SJCRH30 (cell line): ENCODE measurements around the gene SLIT3.

- RAMPAGE, long total RNA: no peak
Observed at GRCh38 chr5:162883371-162883691, 554.1 kb upstream of the CCNG1 start.

DNA sequence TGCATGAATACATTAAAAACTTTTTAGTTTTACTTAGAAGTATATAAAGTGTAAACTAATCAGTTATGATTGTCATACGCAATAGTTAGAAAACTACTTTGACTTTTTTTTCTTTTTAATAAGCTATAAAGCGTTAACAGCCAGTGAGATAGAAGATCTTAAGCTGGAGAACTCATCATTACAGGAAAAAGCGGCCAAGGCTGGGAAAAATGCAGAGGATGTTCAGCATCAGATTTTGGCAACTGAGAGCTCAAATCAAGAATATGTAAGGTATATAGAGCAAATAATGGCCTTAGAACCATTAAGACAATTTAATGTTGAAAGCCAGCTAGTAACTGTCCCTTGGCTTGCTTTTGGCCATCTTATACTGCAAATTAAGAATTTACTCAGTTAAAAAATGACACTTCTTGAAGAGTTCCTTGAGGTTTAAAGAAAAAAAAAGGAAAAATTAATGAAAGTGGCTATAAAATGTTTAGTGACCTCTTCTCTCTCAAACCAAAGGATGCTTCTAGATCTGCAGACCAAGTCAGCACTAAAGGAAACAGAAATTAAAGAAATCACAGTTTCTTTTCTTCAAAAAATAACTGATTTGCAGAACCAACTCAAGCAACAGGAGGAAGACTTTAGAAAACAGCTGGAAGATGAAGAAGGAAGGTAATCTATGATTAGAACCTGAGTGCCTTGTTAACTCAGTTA is 22.2 kb downstream of the HMMR start:
- RAMPAGE, long total RNA: no peak

DNA sequence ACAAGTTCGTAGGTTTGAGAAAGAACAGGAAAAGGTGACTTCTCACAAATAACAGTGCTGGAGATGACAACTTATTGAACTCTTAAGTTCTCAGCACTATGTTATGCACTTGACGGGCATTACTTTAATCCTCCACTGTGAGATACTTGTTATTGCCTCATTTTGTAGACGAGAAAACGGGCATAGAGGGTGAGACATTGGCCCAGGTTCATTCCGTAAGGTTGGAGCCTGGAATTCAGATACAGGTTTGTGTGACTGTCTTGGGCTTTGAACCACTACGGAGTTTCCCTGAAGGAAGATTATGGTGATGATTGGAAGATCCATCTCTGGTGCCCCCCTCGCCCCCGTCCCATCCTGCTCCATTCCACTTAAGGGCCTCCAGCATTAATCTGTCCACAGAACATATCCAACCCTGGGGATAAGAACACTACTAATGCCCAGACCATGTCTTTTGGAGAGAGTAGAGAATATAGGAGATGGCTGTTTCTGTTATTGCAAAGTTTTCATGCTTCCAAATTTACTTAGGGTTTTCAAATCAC is 756 bp downstream of the MAT2B start:
- RAMPAGE, long total RNA: no peak

DNA sequence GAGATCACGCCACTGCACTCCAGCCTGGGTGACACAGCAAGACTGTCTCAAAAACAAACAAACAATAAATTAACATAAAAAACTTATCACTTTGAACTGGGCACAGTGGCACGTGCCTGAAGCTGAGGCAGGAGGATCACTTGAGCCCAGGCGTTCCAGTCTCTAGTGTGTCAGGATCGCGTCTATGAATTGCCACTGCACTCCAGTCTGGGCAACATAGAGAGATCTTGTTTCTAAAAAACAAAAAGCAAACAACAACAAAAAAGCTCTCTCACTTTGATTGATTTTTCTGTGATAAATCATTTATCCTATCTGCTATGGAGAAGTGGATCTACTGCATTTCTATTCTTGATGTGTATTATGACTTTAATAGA is 236.3 kb downstream of the MAT2B start:
- RAMPAGE, long total RNA: no peak

DNA sequence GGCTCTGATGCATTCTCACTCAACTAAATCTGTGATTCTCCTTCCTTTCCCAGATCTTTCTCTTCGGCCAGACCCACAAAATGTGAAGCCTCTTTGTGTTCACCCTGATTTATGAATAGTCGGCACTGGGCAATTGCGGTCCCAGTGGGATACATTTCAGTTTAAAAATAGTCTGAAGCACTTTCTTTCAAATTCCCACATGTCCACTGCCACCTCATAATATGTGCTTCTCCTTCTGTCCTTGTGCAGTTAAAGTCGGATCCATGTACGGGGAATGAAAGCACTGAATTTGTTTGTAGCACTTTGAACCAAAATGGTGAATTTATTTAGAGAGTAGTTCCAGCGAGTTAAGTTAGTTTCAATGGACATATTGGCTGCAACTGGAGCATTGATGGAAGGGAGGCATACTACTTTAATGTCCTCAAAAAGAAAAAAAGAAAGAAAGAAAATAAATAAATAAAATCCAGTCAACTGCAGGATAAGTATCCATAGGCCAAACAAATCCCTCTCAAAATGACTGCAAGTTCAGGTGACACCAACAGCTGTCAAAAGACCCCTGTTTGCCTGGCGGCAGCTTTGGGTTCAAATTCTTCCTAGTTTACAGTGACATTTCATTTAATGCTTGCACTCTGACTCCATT is 317.4 kb downstream of the TENM2 start:
- RAMPAGE, long total RNA: no peak

DNA sequence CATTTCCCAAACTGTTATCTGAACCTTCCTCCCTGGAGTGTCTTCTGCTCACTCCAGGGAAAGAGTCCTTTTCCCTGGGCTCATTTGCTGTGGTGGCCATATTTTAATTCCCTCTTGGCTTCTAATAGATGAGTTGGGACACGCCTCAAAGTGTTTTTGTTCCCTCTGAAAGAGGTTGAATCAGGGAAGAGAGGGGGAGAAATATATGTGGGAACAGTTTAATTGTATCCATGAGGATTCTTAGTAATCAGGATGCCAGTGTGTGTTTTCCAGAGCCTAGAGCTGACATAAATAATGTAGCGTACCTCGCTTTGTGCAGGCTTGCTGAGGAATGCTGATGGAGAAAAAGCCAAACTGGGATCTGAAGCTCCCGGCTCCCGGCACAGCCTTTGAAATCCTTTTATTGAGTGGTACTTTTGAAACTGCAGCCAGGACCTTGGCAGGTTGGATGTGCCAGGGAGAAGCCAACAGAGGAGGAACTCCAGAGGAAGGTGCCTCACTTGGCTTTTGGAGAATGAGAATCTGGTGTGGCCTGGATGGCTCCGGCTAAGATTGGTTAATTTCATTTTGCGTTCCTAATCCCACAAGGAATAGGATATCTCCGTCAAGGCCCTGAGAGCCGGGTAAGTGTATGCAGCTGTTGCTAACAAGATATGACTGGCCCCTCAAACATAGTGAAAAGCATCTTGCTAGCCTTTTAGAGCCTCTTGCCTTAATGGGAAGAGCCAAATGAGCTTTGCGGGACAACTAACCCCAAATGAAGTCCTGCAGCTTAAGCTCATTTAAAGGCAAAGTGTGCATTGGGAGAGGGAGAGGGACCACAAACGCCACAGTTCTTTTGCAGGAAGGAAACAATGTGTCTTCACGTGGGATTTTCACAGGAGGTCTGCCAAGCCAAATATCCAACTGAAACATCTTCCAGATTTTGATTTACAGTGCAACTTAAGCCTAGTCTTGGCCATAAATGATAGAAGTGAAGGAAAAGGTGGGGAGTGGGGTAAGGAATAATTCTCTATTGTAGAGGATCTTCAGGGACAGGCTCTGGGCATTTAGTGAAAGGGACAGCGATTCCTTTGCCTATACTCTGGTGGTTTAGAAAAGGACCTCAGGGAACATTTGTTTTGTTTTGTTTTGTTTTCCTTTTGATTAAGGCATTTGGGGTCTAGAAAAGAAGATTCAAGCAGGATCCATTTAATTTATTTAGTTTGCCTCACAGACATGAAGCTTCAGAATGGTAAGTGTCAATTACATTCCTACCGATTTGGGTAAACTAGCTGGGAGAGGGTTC is 470.9 kb upstream of the WWC1 start:
- RAMPAGE, long total RNA: no peak

DNA sequence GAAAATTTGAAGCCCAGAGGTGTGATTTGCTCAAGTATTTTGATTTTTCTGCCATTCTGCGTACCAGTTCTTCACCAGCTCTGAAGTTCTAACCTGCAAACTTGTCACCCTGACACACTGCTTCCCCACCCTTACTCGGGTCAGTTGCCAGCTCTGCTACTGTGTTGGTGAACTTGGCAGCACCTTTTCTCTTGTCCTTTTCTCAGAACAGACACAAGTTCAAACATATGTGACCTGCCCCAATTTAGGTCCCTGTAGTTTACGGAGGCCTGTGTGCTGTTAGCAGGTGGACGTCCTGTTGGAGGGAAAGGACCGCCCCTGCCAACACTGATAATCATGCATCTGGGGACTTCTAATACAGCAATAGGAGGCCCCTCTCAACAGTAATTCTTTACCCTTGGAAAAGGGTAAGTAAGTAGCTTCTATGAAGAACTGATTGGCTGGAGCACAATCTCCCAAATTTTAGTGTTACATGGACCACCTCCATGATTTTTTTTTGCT is 2.4 kb downstream of the WWC1 start:
- RAMPAGE, long total RNA: no peak

- RAMPAGE, long total RNA: no peak
Observed at GRCh38 chr5:168315838-168316772, 24.7 kb downstream of the WWC1 start.

- RAMPAGE, long total RNA: no peak
Observed at GRCh38 chr5:168431187-168431678, 55.0 kb upstream of the RARS1 start.

DNA sequence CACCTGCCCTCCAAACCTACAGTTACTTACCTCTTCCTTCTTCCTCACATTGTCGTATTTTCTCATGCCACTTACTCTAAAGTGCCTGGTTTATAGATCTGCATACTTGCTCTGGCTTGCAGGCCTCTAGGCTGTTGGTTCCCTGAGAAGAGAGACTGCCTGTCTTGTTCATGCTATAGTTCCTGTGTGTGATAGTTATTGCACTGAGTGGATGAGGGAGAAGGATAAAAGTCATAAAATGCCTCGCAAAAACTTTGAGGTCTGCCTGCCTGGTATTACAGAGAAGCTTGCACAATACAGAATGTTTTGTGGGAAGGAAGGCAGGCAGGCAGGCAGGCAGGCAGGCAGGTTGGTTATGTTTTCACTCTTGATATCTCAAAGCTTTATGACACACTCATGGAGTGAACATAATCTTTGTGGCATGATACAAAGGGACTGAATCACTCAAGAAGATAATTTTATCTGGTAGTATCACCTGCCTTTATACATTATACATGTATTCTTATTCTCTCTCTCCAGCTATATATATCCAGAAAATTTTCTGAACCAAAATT is 287.1 kb downstream of the SLIT3 start:
- RAMPAGE, long total RNA: no peak

DNA sequence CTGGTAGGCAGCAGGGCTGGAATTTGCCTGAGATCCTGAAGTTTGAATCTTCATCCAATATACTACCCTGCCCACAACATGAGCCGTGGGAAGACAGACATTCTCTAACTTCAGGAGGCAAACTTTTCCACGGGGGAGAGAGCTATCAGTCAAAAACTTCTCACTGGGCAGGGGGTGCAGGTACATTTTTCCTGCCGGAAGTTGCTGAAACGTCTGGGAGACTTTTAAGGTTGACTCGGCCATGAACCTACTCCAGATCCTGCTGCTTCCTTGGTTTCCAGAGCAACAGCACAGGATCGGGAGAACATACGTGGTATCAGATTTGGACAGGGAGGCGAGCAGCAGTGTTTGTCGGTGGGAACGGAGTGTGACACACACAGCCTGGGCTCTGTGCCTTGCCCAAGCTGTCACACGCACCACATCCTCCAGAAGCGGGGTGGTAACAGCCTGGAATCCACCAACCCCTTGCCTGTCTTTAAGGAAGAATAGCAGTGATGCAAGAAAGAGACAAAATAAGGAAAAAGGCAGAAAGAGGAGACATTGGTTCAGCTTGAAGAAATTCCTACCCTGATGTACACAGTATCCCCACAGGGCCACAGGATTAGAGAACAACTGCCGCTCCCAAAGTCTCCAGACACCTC is 276.5 kb downstream of the SLIT3 start:
- RAMPAGE, long total RNA: no peak

- RAMPAGE, long total RNA: no peak
Observed at GRCh38 chr5:169054562-169055167, 246.3 kb downstream of the SLIT3 start.

- RAMPAGE, long total RNA: no peak
Observed at GRCh38 chr5:169300747-169301498, at the start of gene SLIT3. Gene SLIT3, minus strand, starts transcription at chr5:169301139.

GRCh38 chr5:169637595-169638275 is 660 bp downstream of the DOCK2 start:
- RAMPAGE, long total RNA: no peak

GRCh38 chr5:169964841-169965218 is 15.5 kb downstream of the INSYN2B start:
- RAMPAGE, long total RNA: no peak

- RAMPAGE, long total RNA: no peak
Observed at GRCh38 chr5:170250600-170251318, 18.0 kb downstream of the C5orf58 start.

DNA sequence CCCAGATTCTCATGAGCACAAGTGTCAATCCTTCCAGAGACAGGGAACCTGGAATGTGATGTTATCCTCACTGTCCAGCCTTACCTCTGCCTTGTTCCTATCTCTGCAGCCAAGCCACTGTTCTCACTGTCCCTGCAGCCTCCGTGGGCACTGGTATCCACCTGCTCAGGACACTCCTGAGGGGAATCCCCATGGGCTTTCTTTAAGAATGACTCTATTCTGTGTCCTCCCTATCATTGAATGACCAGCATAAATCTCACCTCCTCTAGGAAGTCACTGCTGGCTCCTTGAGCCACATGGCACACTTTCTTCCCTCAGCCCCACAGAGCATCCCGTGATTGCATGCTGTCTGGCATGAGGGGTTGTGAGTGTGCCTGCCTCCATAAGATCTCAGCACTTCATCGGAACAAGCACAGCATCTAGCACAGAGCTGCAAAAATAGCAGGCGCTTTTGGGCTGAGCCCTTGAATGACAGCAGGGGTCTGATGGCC is 27.2 kb downstream of the C5orf58 start:
- RAMPAGE, long total RNA: no peak

DNA sequence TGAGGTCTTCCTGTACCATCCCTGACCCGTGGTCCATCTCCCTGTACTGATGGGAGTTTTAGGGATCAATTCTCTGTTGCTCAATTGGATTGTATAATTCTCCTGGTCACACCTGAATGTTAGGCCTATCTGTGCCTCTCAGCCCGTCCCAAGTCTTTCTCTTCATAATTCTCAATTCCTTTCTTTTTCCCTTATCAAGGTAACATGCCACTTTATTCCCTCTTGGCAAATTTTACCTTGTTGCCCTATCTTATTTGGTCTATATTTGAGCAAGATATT is 1.7 kb downstream of the LCP2 start:
- RAMPAGE, long total RNA: no peak

DNA sequence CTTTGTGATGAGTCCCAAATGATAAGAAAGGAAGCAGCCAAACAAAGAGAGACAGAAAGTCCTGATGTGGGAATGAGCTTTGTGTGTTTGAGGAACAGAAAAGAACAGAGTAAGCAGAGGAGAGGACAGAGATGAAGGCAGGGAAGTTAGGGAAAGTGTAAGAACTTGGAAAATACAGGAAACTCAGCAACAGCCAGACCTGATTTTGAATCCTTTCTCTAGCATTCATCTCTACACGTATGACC is 32.5 kb upstream of the LCP2 start:
- RAMPAGE, long total RNA: no peak

DNA sequence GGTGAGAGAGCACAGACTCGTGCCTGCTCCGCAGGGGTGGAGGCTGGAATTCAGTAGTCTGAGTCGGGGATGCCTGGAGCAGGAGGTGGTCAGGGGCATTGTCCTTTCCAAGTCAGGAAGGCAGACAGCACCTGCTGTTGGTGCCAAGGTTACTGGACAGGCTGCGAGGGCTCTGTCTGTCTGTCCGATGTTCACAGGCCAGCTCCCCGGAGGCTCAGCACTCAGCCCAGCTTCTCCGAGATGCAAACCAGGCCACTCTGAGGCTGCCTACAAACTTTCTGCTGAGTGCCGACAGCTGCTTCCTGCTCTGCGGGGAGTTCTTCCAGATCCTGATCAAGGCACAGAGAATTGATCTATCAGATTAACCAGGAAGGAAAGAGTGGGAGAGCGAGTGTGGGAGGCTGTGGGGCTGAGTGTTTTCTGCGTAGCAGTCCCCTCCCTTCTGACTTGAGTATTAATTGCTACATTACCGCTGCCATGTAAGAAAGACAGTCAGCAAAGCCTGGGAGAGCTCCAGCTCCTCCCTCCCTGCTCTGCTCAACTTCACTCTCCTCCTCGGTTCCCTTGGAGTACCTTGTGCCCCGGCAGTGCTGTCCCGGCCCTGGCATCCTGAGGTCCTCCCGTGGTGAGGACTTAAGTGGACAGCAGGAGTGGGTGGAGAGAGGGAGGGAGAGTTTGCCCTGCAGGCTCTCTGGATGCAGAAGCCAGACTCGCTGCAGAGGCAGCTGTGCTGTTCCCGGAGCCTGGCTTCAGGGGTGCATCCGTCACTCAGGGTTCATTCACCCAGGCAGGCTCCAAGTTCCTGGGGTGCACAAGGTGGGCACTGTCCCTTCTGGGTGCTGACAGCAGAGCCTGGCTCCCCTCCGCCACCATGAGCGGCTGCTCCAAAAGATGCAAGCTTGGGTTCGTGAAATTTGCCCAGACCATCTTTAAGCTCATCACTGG is 35.9 kb downstream of the KCNMB1 start:
- RAMPAGE, long total RNA: no peak